Myometrial cell (primary cell): ENCODE measurements around the genes PIM3, PANX2 and SCO2.

DNA sequence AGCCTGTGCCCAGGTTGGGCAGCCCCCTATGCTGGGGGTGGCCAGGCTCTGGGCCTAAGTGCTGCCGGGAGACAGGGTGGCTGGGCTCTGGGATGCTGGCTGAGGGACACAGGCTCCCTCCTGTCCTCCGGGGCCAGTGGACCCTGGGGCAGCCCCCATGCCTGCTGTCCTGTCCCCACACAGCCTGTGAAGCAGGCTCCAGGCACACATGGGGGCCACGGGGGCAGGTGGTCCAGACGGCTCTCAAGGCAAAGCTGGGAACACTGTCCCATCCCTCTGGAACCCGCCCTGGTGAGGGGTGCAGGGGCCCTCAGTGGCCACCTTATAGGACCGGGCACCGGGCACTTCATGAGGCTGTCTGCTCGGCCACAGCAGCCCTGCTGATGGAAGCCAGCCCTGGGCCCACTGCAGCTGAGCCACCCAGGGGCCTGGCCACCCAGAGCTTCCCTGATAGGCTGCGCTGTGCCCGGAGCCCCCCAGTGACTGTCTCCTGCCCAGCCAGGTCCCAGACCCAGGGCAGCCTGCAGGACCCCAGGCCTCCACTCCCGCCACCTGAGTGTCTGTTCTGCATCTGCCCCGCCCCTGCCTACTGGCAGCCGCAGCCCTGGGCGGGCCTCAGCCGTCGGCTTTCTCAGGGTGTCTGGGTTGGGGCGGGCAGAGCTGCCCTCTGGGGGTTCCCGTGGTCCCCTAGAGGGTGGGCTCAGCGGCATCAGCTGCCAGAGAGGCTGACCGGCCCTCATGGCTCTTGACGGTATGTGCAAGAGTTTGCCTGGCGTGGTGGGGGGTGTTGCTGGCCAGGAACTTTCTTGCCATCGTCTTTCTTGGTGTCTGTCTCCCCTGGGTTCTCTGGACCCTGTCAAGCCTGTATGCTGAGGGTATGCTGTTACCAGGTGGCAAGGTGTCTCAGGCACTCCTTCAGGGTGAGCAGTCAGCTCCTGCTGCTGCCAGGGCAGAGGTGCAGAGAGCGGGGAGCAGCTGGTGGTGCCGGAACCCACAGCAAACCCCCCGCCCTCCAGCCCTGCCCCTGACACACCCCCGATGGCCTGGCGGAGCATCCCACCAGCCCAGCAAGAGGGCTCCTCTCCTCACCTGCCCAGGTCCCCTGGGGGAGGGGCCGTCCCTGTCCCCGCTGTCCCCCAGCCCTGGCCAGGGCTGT is 12.4 kb upstream of the PIM3 start:
- RAMPAGE, long total RNA: no peak

DNA sequence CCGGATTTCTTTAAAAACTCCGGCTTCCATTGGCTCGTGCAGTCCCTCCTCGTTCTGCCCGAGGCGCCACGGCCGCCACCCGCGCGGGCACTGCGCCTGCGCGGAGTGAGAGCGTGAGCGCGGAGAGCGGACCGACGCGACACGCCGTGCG is 309 bp upstream of the PIM3 start:
- RAMPAGE, long total RNA: no peak

GRCh38 chr22:49960539-49961658 is at the start of gene PIM3:
TSS of gene PIM3 (plus strand) at chr22:49960772.
- RAMPAGE, long total RNA: no peak

DNA sequence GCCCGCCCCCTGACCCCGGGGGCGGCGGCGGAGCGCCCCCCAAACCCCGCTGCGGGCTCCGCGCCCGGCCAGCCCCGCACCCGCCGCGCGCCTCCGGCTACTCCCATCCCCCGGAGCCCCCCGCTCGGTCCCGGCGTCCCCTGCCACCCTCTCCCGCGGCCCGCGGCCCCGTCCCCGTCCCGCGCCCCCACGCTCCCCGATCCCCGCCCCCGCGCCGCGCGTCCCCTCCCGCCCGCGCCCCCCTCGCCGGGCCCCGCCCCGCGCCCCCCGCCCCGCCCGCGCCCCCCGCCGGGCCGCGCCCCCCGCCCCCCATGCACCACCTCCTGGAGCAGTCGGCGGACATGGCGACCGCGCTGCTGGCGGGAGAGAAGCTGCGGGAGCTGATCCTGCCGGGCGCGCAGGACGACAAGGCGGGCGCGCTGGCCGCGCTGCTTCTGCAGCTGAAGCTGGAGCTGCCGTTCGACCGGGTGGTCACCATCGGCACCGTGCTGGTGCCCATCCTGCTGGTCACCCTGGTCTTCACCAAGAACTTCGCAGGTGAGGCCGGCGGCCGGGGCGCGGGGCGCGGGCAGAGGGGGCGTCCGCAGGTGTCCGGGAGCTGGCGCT is at the start of gene PANX2:
Gene PANX2, plus strand, starts transcription at position 312 of the 606 bp plus-strand sequence.
- RAMPAGE, long total RNA: no peak

- RAMPAGE, long total RNA: no peak
Measured at GRCh38 chr22:50190059-50191098, 4.7 kb downstream of the TRABD start.

- RAMPAGE, long total RNA: no peak
Measured at GRCh38 chr22:50219066-50219717, 18.4 kb downstream of the SELENOO start.

GRCh38 chr22:50243844-50244848 is 677 bp downstream of the TUBGCP6 start:
- RAMPAGE, long total RNA: start-site peak on the minus strand at chr22:50244024-50244634, 9 and 7 reads in 2 replicates

DNA sequence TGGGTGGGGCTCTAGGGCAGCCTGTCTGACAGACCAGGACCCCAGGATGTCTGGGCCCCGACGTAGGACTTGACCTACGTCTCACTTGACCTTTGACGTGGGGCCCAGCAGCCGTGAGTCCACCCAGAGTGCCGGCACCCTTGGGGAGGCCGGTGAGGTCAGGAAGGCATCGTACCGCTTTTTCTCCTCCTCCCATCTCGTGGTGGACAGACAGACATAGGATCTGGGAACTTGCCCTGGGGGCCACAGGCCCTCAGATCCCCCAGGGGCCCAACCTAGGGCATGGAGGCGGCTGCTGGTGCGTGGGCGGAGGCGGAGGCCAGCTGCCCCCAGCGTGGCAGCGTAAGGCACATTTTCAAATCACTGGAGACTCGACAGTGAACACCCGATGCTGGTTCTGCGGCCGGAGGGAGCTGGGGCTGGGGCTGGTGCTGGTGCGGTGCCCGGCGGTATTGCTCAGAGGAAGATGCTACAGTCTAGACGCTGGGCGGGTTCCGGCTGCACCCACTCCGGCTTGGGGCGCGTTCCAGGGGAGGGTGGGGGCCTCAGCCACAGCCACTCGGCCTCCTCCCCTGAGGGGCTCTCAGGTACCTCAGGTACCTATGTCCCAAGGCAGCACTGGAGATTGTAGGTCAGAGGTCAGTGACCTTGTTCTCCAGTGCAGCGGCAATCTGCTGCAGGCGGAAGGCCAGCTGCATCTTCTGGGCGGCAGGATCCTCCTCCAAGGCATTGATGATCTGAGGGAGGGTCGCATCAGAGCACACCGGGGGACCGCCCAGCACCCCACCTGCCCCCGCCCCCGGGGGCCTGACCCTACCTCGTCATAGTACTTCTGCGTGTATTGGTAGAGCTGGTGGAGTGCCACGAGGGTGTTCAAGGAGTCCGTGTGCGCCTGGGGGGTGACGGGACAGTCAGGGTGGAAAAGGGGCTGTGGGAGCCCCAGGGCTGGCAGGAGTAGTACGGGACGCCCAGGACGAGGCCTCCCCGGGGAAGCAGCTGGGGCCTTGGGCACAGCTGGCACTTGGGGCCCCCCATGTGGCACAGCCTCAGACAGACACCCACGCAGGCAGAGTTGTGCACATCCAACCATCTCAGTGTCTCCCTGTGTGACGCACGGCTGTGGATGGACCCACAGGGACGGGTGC is 5.3 kb upstream of the MAPK11 start:
- RAMPAGE, long total RNA: no peak

GRCh38 chr22:50292538-50293100 is 14.8 kb downstream of the PLXNB2 start:
- RAMPAGE, long total RNA: no peak

DNA sequence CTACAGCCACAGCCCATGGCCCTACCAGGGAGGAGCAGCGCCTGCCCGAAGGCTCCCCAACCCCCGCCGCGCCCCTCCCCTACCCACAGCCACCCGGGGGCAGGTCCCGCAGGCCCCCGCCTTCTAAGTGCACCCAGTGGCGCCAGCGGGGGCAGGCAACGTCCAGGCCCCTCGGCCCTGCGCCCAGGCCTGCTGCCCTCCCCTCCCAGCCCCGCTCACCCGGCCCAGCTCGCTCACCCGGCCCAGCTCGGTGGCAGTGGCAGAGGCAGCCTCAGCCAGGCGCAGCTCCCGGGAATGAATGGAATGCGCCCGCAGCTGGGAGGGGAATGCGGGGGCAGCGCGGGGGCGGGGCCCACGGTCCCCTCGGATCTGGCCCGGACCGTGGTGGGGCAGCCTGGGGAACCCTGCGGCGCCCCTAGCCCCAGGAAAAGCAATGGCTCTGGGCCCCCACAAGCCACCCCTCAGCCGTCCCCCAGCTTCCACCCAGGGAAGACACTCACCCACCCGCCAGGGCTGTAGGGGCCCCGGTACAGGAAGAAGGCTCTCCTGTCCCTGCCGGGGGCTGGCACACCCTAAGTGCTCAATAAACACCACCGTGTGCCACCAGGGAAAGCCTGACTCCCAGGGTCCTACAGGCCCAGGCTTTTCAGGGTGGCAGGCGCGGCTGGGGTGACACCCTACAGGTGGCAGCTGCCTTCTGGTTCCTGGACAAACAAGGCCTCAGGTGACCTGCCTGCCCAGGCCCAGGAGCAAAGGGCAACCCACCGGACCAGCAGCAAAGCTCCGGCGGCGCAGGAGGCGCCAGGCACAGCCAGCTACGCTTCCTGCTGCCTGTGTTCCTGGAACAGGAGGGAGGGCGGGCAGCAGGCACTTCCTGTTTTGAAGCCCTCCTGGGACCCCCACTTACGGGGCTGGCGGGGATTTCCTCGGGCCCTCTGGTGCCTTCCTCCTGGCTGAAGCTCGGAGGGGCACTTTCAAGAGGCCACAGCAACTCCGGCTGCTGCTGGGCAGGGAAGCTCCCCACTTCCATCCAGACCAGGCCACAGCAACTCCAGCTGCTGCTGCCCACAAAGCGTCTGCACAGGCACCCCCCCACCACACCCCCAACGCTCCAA is 13.8 kb downstream of the PLXNB2 start:
- RAMPAGE, long total RNA: no peak

- RAMPAGE, long total RNA: no peak
Measured at GRCh38 chr22:50314279-50315146, 7.1 kb upstream of the PLXNB2 start.

GRCh38 chr22:50330864-50331374 is 4.1 kb upstream of the DENND6B start:
- RAMPAGE, long total RNA: no peak

- RAMPAGE, long total RNA: no peak
Measured at GRCh38 chr22:50367487-50368317, 24.6 kb downstream of the PPP6R2 start.

GRCh38 chr22:50418637-50419615 is 55.9 kb downstream of the SBF1 start:
- RAMPAGE, long total RNA: no peak

GRCh38 chr22:50444939-50446065 is 29.5 kb downstream of the SBF1 start:
- RAMPAGE, long total RNA: no peak

GRCh38 chr22:50462800-50463655 is 11.8 kb downstream of the SBF1 start:
- RAMPAGE, long total RNA: no peak

- RAMPAGE, long total RNA: no peak
Measured at GRCh38 chr22:50484229-50484892, 2.3 kb upstream of the MIOX start.

DNA sequence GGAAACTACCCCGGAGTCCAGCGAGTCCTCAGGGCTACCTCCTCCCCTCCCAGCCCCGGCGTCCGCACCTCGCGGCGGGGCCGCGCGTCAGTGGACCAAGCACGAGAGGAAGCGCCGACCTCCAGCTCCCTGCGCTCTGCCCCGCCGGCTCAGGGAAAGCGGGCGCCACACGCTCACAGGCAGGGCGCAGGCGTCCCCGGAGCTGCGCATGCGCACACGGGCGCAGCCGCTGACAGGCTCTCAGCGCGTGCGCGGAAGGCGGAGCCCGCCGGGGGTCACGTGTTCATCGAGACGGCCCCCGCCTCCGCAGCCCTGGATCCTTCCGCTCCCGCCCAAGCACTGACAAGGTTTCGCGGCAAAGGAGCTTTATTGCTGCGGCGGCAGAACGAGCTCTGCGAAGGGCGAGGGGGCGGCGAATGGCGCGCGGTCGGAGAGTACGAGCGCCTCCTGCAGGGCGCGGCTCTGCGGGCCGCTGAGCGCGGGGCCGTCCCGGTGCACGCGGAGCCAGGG is at the start of gene SCO2:
Gene SCO2, minus strand, starts transcription at position 195 of the 510 bp plus-strand sequence.
- RAMPAGE, long total RNA: start-site peak on the minus strand centred at position 164 of the sequence, 69 bp wide, 168 and 177 reads in 2 replicates

DNA sequence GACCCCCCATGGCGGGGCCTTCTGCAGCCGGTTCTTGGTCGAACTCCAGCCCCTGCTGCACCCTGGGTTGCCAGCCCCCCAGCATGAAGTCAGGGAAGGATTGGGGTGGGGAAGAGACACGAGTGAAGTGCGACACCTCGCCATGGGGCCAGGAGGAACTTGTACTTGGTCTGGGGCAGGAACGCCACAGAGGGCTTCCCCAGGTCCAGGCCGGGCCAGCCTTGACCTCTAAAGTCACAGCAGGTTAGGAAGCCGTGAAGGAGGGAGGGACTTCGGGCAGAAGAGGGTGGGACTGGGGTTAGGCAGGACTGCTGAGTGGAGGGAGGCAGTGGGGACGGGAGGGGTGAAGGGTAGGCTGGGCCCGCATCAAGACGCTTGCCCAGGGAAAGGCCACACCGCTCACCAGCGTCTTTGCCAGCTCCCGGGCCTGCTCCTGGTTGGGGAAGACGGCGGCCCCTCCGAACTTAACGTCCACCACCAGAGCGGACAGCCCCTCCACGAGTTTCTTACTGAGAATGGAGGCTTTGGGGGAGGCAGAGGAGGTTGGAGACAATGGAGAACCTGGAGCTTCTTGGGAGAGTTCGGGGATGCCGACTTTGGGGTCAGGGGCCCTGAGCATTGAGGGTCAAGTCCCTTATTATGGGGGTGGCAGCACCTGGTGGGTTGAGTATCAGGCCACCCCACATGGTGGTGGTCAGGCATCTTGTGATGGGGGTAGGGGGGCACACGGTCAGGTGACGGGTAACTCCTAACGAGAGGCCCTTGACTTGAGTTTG is 1.6 kb upstream of the SCO2 start:
- RAMPAGE, long total RNA: no peak

GRCh38 chr22:50620667-50621908 is 6.9 kb downstream of the ARSA start:
- RAMPAGE, long total RNA: no peak